A673 (cell line): ENCODE measurements around a stretch of chr6.

DNA sequence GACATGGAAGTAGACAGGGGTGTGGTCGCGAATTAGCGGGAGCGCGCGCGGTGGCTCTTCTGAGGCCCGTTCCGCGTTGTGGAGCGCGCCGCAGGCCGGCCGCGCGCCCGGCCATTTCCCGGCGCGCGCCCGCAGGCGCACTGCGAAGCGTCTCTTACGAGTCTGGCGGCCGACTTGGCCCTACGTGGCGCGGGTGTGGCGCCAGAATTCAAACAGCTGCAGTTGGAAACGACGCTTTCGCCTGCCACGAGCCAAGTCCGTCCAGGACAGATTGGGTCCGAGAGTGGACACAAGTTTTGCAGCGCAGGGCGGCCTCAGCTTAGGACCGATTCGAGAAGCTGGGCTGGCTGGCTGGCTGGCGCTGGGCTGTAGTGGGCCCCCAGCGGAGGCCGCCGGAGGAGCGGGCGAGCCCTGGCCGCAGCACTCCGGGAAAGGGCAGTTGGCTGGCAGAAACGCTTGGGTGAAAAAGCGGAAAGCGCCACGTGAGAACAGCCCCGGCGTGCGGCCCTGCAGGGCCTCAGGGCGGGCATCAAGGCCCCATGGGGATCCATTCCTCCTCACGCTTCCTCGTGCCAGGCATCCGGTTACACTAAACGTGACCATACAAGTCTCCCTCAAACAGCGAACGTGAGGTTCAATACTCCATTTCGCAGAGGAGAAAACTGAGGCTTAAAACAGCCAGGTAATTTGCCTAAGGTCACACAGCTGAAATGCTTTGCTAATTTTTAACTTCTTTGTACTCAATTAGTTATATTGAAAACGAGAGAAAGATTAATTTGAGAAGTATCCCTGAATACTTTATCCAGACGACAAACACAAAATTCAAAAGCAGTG is 36.3 kb upstream of the SYNCRIP start:
- PRO-cap, result bidirectional peak, plus-strand start at position 204 of the sequence, minus-strand start outside the sequence; bidirectional peak, plus-strand start at position 449 of the sequence, minus-strand start at position 433 of the sequence; bidirectional peak, plus-strand start at position 606 of the sequence, minus-strand start at position 591 of the sequence

DNA sequence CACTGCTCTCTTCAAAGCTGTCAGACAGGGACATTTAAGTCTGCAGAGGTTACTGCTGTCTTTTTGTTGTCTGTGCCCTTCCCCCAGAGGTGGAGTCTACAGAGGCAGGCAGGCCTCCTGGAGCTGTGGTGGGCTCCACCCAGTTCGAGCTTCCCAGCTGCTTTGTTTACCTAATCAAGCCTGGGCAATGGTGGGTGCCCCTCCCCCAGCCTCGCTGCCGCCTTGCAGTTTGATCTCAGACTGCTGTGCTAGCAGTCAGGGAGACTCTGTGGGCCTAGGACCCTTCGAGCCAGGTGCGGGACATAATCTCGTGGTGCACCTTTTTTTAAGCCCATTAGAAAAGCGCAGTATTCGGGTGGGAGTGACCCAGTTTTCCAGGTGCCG is 384.2 kb upstream of the SYNCRIP start:
- PRO-cap, result no peak

- PRO-cap, result no peak
Observed at GRCh38 chr6:87154479-87154776, 937 bp upstream of the ZNF292 start.

- PRO-cap, result no peak
Observed at GRCh38 chr6:87691410-87691854, 10.6 kb downstream of the AKIRIN2 start.

DNA sequence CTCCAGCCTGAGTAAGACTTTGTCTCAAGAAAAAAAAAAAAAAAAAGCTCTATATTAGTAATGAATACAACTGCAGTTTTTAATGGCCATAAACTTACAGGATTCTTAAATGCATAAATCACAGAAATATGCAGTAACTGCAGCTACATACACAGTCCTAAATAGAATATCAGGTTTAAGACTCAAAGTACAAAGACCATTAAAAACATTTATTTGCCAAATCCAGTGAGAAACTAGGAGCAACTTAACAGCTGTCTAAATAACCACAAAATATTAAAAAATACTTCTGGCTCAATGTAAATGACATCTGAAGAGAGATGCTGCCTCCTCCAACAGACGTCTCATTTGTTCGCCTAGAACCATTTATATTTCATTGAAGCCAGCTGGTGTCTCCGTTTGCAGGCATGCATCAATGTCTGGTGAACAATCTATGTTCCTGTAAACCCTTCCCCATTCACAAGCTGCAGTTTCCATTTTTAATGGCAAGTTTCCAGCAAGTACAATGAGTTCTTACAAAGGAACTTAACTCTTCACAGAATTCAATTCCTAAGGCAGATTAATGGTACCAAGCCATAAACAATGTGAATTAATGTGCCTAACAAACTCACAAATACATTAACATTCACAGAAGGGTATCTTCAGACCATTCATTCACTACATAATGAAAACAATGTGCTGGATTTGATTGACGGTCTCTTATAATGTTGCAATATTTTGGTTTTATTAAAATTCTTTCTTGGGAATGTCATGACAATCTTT is 4.6 kb downstream of the AKIRIN2 start:
- PRO-cap, result no peak

DNA sequence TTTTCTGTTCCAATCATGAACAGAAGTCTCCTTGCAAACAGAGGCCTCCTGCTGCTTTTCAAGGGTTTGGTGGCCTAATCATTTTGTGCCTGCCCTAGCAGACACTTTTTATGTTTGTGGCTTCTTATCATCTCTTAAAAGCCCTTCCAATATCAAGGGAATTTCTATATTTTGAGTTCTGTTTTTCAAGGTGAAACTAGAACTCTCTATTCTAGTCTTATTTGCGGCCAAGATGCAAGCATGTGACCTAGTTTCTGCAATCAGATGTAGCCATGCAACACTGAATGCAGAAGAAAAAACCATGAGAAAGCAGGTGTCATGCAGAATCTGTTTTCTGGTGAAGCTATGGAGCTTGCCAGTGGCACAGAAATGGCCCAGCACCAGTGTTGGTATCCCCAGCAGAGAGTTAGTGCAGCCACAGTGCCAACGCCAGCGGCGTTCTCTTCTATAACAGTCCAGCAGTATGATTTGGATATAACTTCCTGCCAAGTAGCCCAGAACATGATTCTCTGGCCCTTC is 23.4 kb upstream of the AKIRIN2 start:
- PRO-cap, result no peak

DNA sequence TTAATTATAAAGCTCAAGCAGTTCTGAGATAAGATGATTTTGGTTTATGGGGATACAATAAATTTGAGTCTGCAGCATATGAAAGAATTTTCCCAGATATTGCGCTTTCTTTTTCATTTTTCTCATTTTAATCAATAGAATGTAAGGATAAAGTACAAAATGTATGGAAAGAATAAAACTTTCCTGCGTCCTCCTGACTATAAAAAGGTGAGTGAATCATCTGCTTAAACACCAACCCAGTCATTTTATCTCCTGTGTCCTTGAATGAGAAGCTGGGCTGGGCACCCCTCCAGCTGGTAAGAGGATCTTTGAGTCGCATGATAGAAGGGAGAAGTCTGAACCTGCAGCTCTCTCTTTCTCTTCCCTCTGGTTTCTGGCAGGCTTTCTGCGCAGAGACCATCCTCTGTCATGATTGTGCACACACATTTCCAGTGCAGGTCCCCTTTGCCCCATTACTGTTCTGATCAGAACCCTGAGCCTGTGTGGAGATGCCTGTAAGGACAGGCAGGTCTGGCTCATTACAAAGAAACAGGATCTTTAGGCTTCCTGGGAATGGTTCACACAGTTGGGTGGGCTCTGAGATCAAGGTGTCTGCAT is 28.3 kb upstream of the AKIRIN2 start:
- PRO-cap, result no peak

GRCh38 chr6:87848331-87848993 is 146.4 kb upstream of the AKIRIN2 start:
- PRO-cap, result no peak

DNA sequence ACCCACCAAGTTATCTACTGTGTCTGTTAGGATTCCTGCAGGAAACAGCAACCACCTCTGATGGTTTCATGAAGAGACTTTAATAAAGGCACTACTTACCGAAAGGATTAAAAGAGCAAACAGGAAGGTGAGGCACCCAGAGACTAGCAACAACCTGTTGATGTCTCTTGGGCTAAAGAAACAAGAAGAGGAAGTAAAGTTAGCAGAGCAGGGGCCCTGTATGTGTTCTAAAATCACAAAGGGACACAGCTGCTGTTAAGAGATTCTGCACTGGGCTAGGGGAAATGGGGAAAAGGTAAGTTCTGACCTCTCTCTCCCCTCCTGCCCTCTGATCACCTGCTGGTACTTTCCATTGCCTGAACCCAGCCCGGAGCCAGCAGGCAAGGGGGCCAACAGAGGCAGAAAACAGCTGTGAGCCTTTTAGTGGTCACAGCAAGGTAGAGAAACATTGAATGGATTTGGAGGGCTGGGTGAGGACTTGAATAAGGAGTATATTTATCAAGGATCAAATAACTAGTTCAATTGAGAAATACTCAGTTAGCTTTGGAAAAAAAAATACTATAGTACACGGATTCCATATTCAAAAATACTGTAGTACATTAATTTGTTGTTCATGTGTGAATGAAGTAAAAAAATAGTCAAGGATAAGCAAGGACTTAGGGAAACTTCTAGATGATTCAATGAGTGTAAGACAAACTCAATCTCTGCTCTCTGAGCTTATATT is 13.6 kb upstream of the CNR1 start:
- PRO-cap, result no peak

- PRO-cap, result no peak
Observed at GRCh38 chr6:88612528-88613111, 350.8 kb downstream of the RNGTT start.

GRCh38 chr6:89354045-89354533 is 1.6 kb upstream of the UBE2J1 start:
- PRO-cap, result no peak

DNA sequence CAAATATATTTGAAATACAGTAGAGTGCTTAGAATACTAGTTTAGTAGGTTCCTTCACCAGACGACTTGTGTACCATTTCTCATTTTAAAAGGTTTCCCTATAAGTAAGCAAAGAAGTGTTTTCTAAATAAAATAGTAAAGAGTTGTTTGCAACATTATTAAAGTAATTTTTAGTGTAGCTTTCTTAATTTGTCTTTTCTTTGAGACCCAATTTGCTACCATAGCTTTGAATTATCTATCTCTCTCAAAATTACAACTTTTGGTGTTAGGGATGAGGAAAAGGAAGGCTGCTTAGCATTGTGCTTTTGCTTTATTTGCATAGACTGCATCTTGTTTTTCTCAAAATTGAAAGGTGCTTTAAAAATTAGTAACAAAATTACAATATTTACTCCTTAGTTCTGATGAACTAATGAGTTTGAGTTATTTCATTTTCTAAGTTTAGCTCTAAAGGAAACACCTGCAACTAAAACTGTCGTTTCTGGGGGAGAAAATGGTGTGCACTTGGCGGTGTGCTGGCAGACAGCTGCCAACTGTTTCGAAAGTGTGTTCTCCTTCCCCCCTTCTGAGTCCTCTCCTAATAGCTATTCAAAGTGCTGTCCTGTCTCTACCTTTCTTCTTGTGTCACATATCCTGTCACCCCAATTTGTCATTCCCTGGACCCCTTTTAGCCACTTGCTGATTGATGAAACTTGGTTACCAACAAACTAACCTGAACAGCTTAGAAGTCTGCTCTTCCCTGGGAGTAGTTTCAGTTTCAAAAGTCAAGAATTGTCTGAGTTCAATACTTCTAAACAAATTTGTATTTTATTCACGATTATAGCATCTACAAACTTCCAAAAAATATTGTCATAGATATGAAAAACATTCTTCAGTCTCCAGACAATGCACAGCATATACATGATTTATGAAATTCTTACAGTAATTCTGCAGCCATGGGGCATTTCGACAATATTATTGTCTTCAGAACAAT is 4.8 kb upstream of the UBE2J1 start:
- PRO-cap, result no peak

GRCh38 chr6:89372095-89373026 is 19.8 kb upstream of the UBE2J1 start:
- PRO-cap, result no peak

- PRO-cap, result no peak
Observed at GRCh38 chr6:89375386-89376081, 23.0 kb upstream of the UBE2J1 start.

DNA sequence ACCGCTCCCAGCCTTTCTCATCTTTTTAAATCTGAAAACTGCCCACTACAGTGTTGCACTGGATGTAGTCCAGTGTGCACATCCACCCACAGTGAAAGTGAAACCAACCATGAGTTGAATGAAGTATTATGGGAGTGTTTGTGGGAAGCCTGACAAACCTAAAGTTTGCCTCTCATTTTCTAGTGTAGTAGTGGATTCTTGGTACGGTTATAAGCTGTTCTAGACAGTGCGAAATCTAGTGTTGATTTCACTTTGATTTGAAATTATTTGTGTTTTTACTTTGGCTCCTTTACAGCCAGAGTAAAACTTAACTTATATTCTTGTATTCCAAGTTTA is 41.7 kb downstream of the ANKRD6 start:
- PRO-cap, result no peak

- PRO-cap, result no peak
Observed at GRCh38 chr6:89690656-89691030, 52.1 kb upstream of the LYRM2 start.

DNA sequence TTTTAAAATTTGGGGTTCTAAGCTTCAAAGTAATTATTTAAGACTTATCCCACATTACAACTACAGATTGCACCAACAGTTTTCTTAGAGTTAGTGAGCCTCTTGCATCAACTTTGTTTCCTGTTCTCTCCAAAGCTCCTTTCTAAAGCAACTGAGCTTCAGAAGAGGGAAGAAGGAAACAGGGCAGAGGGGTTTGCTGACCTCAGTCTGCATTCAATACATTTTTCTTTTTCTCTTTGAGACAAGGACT is 190.9 kb downstream of the BACH2 start:
- PRO-cap, result no peak

GRCh38 chr6:90175879-90176258 is 120.8 kb downstream of the BACH2 start:
- PRO-cap, result no peak

DNA sequence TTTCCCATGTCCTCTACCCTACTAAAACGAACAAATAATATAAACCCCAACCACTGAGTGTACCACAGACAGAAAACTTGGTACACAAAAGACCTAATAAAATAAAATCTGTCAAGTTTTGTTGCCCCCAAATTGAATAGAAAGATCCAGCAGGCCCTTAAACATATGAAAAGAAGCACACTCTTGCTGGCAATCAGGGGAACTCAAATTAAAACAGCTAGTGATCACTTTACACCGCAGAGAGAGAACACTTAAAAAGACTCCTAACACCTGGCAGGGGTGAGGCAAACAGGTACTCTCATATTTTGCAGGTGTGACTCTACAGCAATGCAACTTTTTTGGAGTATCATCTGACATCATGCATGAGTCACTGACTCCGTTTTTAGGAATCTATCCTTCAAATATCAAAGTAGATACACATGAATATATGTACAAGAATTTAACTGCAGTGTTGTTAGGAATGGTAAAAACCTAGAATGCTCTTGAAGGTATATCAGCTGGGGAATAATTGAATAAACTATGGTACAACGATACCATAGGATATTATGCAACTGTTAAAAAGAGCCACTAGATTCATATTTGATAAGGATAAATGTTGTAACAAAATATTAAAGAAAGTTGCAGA is 29.4 kb downstream of the BACH2 start:
- PRO-cap, result no peak

DNA sequence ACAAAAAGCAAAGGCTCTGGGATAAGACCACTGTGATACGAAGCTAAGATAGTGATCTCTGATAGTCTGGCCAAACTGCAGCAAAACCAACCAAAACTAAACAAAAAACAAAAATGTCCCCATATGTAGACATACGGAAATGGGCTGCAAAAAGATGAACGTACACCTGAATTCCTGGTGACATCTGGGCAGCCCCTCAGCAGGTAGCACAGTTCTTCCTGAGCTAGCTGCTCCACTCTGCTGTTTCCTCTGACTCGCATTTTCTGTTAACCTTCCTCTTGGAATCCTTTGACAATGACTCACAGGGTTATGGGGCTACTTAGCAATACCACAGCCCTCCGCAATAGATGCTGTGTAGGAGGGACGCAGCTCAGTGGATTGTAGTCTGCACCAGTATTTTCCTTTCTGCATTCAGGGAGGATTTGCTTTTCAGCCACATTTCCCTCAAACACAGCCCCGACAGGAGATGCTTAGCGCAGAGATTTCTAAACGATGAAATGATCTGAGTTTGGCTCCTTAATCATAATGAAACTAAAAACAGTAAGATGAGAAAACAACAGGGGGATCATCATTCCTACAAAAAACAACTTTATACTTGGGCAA is 12.4 kb downstream of the BACH2 start:
- PRO-cap, result bidirectional peak, plus-strand start at position 346 of the sequence, minus-strand start at position 251 of the sequence